ENCODE measurements around the genes NFIA and TM2D1.

GRCh38 chr1:59367527-59368255 is 70.8 kb downstream of the FGGY start:
- PRO-cap, 4 experiments = peak in 4 of 4 experiments; most common plus-strand start chr1:59367799 (in 1); most common minus-strand start chr1:59367844 (in 3)
- RAMPAGE, long total RNA, 2 experiments = no peak in any of the 2 experiments
- RRBS = no CpG with 5 or more reads among the region's 6 CpGs

DNA sequence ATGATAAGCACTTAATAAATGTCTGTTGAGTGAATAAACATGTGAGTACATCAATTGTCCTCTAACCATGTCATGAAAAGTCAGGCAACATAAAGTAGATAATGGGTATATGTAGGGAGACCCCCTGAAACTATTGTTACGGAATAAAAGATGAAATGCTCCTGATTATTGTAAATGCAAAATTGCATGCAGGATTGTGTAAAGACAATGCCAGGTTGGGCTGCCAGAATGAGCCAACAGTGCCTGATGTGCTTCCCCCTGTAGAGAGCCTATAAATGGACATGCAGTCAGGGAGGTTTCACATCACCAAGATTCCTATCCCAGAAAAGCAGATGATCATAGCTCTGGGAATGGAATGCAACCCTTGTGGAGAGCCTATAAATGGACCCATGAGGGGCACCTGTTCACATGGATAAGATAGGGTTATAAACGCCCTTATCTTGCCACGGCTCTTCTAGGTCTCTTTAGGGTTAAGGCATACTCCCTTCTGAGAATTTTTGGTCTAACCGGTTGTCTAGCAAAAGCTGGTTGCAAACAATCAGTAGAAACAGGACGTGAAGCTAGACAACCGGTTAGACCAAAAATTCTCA is 5.3 kb downstream of the CYP2J2 start:
- PRO-cap, 4 experiments = no peak in any of the 4 experiments
- RAMPAGE, long total RNA, 2 experiments = no peak in any of the 2 experiments
- RRBS = no CpG with 5 or more reads among the region's 6 CpGs

GRCh38 chr1:60855570-60855833 is 226.9 kb upstream of the NFIA start:
- PRO-cap, 4 experiments = no peak in any of the 4 experiments
- RAMPAGE, long total RNA, 2 experiments = no peak in any of the 2 experiments
- RRBS = no CpG with 5 or more reads among the region's 2 CpGs

- PRO-cap, 4 experiments = peak in 4 of 4 experiments; most common plus-strand start chr1:61082421 (in 2); most common minus-strand start chr1:61082156 (in 4)
- RAMPAGE, long total RNA, 2 experiments = start-site peak on the plus strand in 1 of 2 experiments, at chr1:61082418-61082624 at its widest, 35 to 387 reads per replicate
- RRBS = 2% methylated on average over 36 of the region's 90 CpGs
These were observed at the start of gene NFIA for GRCh38 chr1:61081942-61082877. Gene NFIA, plus strand, starts transcription at chr1:61082561.

- PRO-cap, 4 experiments = no peak in any of the 4 experiments
- RAMPAGE, long total RNA, 2 experiments = no peak in any of the 2 experiments
- RRBS = no CpG with 5 or more reads among the region's 1 CpG
These were observed 38.6 kb downstream of the NFIA start for GRCh38 chr1:61121046-61121304.

DNA sequence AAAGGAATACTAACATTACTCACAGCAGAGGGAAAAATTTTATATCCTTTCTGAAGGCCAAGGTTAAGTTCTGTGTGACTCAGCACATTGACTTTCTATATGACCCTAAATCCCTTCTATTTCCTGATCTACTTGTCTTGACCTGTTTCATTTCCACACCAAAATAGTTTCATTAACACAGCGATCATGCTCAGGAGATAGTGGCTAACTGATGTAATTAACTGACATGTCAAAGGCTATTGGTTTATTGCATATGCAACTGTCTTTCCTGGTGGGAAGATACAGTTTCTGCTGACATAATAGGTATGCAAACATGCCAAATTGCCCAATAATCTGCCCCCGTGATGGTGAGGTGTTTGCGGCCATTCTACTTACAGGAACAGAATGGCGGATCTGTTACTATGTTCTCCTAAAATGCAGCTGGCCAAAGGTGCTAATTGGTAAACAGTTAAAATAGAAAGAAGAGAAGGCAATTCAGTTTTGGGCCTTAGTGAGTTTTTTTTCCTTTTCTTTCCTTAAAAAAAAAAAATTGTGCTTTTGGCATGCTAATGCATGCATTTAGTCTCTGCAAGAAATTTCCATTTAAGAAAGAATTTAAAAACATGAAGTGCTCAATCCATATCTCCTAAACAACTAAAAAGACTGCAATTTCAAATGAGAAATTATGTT is 59.4 kb downstream of the NFIA start:
- PRO-cap, 4 experiments = no peak in any of the 4 experiments
- RAMPAGE, long total RNA, 2 experiments = start-site peak on the plus strand in 1 of 2 experiments, centred at position 229 of the sequence, 7 reads per replicate
- RRBS = no CpG with 5 or more reads among the region's 4 CpGs

DNA sequence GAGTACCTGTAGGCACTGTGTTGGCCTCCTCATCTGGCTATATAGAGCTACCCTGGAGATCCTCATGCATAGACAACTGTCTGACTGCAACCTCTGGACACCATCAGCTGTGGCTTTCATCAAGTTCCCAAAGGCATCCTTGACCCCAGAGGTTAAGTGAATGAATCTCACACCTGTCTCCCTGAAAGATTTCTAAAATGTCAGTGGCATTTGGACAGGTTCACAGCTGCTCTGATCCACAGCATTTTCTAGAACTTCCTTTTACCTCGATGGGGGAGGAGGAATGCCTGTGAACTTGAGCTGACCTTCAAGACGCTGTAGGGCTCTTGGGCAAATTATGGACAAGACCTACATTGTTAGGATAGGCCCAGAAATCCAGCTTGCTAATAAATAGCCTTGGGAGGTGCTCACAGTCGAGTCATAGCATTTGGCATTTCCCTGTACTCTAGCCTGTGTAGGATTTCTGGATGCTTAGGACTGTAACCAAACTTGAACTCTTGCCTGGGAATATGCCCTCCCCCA is 87.8 kb downstream of the NFIA start:
- PRO-cap, 4 experiments = no peak in any of the 4 experiments
- RAMPAGE, long total RNA, 2 experiments = start-site peak on the plus strand in 1 of 2 experiments, centred at position 168 of the sequence, 23 reads per replicate
- RRBS = no CpG with 5 or more reads among the region's 3 CpGs

DNA sequence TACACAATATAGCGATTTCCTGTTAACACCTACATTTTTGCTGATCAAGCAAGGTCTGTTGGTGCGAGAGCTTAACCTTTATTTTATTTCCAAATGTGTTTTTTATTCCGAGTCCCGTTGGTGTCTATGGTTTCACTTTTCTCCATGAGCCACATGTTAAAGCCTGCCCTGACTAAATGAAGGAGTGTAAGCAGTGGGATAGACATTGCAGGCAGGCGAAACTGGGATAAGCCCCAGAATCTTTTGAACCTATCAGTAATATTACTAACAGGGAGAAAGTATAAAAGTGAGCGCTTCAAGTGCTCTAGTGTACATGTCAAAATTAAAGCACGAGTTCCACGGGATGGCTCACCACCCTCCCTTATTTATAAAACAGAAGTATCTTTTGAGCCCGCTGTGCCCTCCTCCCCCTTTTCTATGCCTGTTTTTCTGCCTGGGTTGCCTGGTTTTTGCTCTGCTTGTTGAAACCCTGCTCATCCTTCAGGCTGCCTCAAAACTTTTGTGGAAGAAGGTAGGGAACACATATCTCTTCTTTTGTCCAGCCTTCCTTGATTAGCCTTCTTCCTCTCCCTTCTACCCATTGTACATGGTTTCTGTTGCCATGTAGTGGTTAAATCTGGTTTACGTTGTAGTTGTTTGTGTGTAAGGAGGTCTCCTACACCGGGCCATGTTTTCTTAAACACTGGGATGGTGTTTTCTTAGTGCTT is 120.8 kb downstream of the NFIA start:
- PRO-cap, 4 experiments = peak in 1 of 4 experiments; most common plus-strand start position 175 of the sequence (in 1)
- RAMPAGE, long total RNA, 2 experiments = no peak in any of the 2 experiments
- RRBS = no CpG with 5 or more reads among the region's 11 CpGs

GRCh38 chr1:61221489-61222043 is 139.2 kb downstream of the NFIA start:
- PRO-cap, 4 experiments = no peak in any of the 4 experiments
- RAMPAGE, long total RNA, 2 experiments = no peak in any of the 2 experiments
- RRBS = no CpG with 5 or more reads among the region's 5 CpGs

GRCh38 chr1:61277205-61277865 is 195.0 kb downstream of the NFIA start:
- PRO-cap, 4 experiments = no peak in any of the 4 experiments
- RAMPAGE, long total RNA, 2 experiments = no peak in any of the 2 experiments
- RRBS = no CpG with 5 or more reads among the region's 10 CpGs

- PRO-cap, 4 experiments = peak in 4 of 4 experiments; most common plus-strand start chr1:61725232 (in 4); most common minus-strand start chr1:61725463 (in 4)
- RAMPAGE, long total RNA, 2 experiments = start-site peak on the minus strand in 2 of 2 experiments, at chr1:61725111-61725144 at its widest, 90 to 1,208 reads per replicate
- RRBS = 1% methylated on average over 6 of the region's 48 CpGs
These were observed at the start of gene TM2D1 for GRCh38 chr1:61724679-61725795. Gene TM2D1, minus strand, starts transcription at chr1:61725141.

DNA sequence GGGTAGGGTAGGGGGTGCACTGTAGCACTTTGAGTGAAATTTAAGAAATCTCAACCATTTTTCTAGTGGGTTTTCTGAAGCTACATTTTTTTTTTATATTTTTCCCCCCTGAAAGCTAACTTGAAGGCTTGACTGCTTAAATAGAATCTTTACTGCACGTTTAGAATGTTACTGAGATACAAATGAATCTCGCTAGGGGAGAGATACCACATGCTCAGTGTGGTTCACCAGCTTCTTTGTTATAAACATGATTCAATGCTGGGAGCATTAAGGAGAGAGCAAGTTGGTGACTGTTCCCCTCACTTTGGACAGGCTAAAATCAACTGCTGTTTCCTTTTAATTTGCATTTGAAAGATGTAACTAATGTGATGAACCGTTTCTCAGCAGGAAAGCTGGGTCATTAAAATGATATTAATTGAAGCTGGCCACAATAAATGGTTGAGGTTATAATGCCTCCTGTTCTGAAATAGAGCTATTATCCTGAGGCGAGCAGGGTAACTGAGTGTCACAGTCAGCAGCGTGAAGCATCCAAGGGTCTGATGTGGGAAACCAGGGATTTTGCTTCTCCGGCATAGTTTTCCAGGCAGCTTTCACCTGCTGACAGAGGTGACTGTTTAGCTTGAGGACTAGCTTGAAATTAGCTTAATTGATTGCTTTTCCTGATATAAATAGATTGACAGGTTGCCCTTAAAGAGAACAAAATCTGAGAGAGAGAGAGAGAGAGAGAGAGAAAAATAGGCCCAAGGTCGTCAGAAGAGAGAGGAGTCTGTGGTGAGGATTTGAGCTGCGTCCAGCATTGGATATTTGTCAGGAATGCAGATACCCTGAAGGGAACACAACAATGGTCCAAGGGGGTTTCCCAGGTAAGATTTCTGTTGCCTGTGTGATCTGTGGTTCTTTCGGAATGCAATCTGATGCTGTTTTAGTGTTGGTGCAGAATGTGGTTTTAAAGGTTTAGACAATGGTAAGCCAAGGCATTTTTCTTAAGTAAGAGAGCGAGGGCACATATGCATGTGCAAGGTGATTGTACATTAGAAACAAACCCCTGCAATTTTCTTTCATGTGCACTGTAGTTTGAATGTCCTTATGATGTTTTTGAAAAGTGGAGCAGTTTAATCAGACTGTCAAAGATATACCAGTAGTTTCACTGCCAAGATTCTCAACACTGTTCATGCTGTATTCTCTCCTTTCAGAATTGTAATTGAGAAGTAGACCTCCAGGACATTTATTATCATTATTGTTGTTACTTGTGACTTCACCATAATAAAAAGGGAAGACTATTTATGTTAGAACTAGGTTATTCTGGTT is 209.7 kb downstream of the PATJ start:
- PRO-cap, 4 experiments = no peak in any of the 4 experiments
- RAMPAGE, long total RNA, 2 experiments = no peak in any of the 2 experiments
- RRBS = no CpG with 5 or more reads among the region's 10 CpGs

GRCh38 chr1:62648041-62648651 is 40.0 kb downstream of the DOCK7 start:
- PRO-cap, 4 experiments = no peak in any of the 4 experiments
- RAMPAGE, long total RNA, 2 experiments = start-site peak on the minus strand in 1 of 2 experiments, at chr1:62648054-62648542 at its widest, 22 reads per replicate
- RRBS = no CpG with 5 or more reads among the region's 4 CpGs

GRCh38 chr1:62653613-62654222 is 34.5 kb downstream of the DOCK7 start:
- PRO-cap, 4 experiments = no peak in any of the 4 experiments
- RAMPAGE, long total RNA, 2 experiments = no peak in any of the 2 experiments
- RRBS = no CpG with 5 or more reads among the region's 7 CpGs

DNA sequence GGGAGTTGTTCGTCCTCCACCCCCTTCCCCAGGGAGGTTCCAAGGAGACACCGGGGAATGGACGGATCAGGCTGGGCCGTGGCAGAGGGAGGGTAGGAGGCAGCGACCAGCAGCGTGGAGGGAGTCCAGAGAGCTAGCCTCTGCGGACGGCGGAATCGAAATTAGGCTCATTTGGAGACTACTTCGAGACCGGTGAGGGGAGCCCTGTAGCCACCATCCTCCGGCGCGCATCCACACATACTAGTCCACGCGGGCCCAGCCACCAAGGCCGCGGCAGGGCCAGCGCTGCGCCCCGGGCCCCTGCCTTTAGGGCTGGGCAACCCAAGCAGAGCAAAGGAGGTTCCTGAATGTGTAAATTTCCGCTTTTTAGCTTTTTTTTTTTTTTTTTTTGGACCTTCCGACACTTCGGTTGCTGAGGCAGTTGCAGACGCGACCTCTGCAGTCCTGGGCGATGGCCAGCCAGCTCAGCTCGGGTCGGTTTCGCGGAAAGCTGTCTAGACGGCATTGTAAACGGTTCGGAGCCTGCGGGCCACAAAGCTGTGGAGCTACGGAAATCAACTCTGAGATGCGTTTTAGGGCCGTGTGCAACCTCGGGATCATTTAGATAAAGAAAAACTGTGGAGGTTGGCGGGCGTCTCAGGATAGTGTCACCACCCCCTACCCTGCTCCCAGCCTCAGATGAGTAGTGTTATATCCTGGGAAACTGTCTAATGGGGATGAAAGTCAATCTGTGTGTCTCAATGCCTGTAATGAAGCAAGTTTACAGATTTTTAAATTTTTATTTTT is 2.1 kb upstream of the FOXD3 start:
- PRO-cap, 4 experiments = no peak in any of the 4 experiments
- RAMPAGE, long total RNA, 2 experiments = no peak in any of the 2 experiments
- RRBS = 9% methylated on average over 12 of the region's 42 CpGs

GRCh38 chr1:63323116-63323961 is 972 bp downstream of the FOXD3 start:
- PRO-cap, 4 experiments = no peak in any of the 4 experiments
- RAMPAGE, long total RNA, 2 experiments = no peak in any of the 2 experiments
- RRBS = 5% methylated on average over 49 of the region's 104 CpGs

- PRO-cap, 4 experiments = no peak in any of the 4 experiments
- RAMPAGE, long total RNA, 2 experiments = no peak in any of the 2 experiments
- RRBS = no CpG with 5 or more reads among the region's 9 CpGs
These were observed 45.3 kb downstream of the PGM1 start for GRCh38 chr1:63638564-63638924.

DNA sequence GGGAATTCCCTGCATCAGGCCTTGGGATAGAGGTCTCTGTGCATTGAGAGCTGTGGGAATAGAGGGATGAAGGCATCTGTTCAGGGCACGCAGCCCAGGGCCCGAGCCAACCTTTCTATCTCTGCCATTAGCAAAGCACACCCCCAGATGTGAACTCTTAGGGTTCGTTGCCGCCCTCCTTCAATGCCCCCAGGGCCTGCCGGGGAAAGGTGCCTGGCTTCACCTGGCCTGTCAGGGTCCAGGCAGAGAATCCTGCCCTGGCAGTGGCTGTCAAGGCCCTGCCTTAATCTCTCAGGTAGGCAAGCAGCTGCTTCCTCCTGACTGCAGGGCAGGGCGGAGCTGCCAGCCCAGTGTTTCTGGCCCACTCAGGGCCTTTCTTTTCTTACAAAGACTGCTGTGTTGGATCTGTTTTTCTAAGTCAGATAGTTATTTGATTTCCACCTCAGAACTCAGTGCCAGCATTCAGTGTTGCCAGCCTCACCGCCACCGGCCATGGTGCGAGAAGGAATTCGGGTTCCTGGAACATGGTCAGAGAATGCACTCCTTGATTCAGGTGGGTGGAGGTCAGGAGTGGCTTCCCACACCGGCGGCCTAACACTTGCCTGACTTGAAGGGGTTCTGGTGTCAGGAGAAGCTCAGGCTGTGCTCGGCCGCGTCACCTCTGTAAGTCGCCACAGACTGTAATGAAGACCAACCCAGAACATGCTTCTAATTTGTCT is 76.2 kb downstream of the PGM1 start:
- PRO-cap, 4 experiments = no peak in any of the 4 experiments
- RAMPAGE, long total RNA, 2 experiments = no peak in any of the 2 experiments
- RRBS = no CpG with 5 or more reads among the region's 16 CpGs

DNA sequence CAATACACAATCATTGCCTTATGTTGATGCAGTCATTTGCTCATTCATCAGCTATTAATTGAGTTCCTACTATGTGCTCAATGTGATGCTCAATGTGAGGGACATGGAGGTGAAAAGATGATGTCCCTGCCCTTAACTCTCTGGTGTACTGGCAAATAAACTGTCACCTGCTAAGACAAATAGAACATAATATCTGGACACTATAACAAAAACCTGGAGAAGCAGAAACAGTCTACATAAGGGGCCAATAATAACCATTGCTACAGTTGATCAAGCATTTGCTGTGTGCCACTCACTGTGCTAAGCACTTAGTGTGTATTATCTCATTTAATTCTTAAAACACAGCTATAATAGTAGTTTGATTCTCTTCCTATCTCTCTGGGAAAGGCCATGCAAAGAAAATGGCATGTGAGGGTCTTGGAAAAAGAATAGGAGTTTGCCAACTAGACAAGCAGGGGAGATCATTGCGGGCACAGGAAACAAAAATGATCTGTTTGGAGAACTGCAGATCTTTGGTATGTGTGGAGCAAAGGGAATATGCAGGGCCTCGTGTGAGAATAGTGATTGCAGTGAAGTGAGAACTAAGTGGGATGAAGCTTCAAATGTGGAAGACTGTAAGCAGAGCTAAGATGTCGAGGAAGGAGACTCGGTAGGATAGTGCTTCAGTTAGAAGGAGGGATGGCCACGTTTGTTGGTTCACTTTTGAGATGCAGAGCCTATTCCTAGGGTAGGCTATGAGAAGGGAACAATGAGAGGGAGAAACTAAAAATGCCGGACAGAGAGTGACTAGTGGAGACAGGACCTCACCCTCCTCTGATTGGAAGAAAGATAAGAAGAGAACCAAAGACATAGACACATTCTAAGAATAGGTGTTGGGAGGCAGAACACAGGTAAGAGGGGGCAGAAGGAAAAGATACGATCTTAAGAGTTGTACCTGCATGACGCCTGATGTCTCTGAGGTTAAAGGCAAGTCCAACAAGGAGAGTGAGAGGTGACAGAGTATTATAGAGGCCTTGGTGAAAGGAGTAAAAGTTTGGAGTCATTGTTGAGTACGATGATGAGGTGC is 125.2 kb upstream of the UBE2U start:
- PRO-cap, 4 experiments = no peak in any of the 4 experiments
- RAMPAGE, long total RNA, 2 experiments = no peak in any of the 2 experiments
- RRBS = no CpG with 5 or more reads among the region's 9 CpGs

- PRO-cap, 4 experiments = no peak in any of the 4 experiments
- RAMPAGE, long total RNA, 2 experiments = no peak in any of the 2 experiments
- RRBS = no CpG with 5 or more reads among the region's 4 CpGs
These were observed 4.8 kb downstream of the CACHD1 start for GRCh38 chr1:64474561-64475263.

Data from uterus (tissue), 7 donors.